Subcutaneous preadipocyte (primary cell): Measurements from ENCODE around the gene POLR2M.

- CAGE, long polyA plus RNA, result no peak
Measured at GRCh38 chr15:56244867-56245458, 1.3 kb upstream of the RFX7 start.

DNA sequence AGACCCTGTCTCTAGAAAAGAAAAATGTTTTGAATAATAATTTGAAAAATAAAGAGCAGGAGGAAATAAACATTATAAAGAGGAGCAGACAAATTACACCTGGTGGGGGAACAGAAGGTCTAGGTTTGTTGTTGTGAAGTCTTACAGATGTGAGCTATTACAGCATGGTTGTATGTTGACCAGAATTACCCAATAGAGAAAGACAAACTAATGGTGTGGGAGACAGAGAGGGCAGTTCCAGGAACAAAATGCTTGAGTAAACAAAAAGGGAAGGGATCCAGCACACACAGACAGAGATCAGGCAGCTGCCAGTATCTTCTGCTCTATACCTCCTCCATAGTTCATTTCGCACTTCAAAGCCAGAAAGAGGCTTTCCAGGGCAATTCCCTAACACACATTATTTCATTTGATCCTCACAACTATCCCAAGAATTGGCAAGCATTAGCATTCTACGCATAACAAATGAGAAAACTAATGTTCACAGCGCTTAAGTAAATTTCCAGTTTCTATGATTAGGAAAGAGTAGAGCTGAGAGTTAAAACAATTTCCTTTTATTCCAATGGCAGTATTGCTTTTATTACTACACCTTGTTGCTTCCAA is 39.6 kb upstream of the ZNF280D start:
- CAGE, long polyA plus RNA, result no peak

DNA sequence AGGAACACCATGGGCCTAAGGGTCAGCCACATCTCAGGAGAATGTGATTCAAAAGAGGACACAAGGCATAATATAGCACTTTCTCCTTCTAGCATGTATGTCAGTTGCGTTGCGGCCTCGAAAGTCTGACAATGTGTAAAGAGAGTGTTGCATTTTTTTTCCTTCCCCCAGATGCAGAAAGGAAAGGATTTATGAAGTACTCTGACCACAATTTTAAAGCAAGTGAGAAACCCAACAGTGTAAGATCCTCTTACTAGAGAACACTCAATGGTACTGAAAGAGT is 31.9 kb upstream of the TCF12 start:
- CAGE, long polyA plus RNA, result no peak

- CAGE, long polyA plus RNA, result no peak
Measured at GRCh38 chr15:56918956-56919375, 522 bp downstream of the TCF12 start.

DNA sequence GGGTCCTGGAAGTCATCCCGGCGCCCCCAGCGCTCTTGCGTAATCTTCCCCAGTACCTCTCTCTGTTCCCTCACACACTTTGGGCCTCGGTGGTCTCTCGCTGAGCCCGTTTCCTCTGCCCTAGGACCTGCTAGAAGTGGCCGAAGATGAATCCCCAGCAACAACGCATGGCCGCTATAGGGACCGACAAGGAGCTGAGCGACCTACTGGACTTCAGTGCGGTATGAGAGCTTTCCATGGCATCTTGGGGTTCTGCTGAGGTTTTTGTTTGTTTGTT is 1.3 kb downstream of the TCF12 start:
- CAGE, long polyA plus RNA, result no peak

GRCh38 chr15:56962839-56963677 is 44.6 kb downstream of the TCF12 start:
- CAGE, long polyA plus RNA, result no peak

DNA sequence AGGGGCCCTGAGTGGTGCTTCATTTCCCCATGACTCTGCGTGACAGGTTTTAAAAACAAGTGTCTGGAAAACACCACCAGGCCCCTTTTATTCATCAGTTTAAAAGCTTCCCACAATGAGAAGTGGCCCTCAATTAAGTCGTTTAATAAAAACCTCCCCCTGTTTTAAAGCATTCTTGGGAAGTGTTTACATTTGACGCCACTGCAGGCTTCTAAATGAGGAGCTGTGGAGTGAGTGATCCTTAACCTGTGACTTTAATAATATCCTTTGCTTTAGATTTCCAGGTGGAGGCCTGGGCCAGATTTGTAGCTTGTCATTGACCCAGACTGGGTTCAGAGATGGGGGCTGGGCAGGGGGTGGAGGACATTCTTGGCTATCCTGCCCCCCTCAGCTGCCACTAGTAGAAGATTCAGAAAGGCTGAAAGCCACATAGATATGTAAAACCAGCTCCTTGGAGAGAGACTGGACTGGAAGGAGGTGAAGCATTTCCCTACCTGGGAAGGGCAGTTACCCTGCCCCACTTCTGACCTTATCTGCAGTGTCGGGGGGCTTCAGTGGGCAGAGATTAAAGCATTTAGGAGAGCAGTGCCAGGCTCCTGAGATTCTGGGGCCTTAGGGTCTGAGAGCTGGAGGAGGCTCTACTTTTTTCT is 11.4 kb downstream of the CGNL1 start:
- CAGE, long polyA plus RNA, result no peak

GRCh38 chr15:57469052-57469600 is 92.8 kb downstream of the CGNL1 start:
- CAGE, long polyA plus RNA, result no peak

DNA sequence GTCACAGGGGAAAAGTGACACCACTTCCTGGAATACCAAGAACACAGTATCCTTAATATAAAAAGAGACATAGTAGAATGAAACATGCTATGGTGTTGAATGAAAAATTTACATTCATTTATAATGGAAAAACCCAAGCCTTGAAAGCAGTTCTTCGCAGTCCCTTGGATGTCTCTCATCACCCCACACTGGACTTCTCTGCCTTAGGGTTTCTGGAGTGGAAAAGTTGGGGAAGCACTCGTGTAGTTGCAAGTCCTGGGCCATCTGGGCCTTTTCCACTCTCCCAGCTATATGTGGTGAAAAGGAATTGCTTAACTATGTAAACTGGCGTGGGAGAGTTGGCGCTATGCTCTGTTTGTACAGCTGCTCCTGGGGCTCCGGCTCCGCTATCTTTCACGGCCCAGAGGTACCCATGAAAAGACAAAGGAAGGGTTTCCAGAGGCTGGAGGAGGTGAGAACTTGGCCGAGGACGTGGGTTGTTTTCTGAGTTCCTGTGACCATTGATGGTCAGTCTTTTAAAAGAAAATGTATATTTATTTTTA is 81.1 kb upstream of the MYZAP start:
- CAGE, long polyA plus RNA, result no peak

GRCh38 chr15:57578330-57578783 is 13.3 kb upstream of the MYZAP start:
- CAGE, long polyA plus RNA, result no peak

- CAGE, long polyA plus RNA, result no peak
Measured at GRCh38 chr15:57706285-57707621, at the start of gene POLR2M. Gene POLR2M (plus strand): TSS chr15:57706714.

DNA sequence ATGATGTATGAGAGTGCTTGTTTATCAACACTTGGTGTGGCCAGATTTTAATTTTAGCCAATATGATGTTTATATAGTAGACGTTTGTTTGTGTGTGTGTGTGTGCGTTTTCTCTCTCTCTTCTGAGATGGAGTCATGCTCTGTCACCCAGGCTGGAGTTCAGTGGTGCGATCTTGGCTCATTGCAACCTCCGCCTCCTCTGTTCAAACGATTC is 11.2 kb downstream of the POLR2M start:
- CAGE, long polyA plus RNA, result no peak

- CAGE, long polyA plus RNA, result no peak
Measured at GRCh38 chr15:58139624-58140430, 1.6 kb downstream of the AQP9 start.

- CAGE, long polyA plus RNA, result no peak
Measured at GRCh38 chr15:58147267-58147582, 9.0 kb downstream of the AQP9 start.

DNA sequence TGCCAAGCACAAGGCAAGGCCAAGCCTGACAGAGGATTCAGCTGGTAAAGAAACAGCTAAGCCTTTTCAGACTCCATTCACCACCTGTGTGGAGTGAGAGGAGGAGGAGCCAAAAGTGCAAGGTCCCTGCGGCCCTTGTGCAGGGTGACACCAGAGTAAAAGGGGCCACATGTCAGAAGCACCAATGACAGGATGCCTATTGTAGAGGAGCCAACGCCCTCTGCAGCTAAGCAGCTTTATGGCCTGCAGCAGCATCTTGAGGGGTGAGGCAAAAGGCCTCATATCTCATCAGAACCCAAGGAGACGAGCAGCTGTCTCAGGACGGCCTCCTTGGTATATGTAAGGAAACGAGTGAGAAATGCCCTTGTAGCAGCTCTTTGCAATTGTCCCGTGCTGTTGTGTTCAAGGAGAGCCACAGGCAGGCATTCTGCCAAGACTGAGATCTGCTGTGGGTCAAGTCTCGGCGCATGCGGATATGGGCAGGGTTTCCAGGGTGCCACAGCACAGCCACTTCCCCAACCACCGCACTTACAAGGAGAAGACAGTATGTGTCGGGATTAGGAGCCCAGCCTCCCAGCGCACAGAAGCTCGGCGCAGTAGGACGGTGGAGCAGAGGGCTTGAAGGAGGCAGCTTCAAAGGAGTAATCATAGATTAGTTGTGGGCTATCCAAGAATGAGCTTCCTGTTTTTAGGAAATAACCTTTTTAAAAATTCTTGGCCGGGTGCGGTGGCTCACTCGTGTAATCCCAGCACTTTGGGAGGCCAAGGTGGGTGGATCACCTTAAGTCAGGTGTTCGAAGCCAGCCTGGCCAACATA is 121.3 kb upstream of the LIPC start:
- CAGE, long polyA plus RNA, result no peak

- CAGE, long polyA plus RNA, result no peak
Measured at GRCh38 chr15:58360569-58360768, 71.3 kb upstream of the LIPC start.

DNA sequence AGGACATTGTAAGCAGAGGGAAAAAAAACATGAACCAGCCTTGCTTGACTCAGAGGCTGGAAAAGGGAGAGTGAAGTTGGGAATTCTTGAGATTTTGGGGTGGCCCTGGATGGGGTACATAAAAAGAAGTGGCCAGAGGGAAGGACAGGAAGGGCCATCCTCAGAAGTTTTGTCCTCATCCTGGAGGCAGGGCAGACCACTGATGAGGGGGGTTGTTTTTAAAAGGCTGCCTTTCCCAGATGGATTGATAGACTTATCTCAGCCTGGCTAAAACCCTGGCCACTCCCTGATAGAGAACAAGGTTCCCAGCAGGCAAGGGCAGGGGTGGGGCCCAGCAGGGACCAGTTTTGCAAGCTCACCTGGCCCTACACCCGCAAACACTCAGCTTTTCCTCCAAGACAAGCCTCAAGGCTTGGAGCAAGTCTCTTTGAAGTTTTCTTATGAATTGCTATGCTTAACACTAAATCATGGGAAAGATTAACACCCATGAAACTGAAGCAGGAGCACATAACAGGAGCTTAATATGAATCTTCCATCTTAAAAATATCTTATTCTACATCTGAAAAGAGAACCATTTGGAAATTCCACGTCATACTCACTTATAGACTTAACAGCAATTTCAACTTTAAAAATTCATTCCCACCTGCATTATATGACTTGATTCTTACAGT is 9.1 kb downstream of the LIPC start:
- CAGE, long polyA plus RNA, result no peak

GRCh38 chr15:58490399-58490927 is 58.7 kb downstream of the LIPC start:
- CAGE, long polyA plus RNA, result no peak

GRCh38 chr15:58520175-58521279 is 88.7 kb downstream of the LIPC start:
- CAGE, long polyA plus RNA, result no peak

DNA sequence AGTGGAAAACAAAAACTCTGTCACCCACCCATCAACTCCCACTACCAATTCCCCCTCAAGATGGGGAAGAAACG is 747 bp downstream of the SLTM start:
- CAGE, long polyA plus RNA, result no peak